HTERT-HM (cell line): Measurements from ENCODE around the genes CCL2, UNC45B, SLC35G3, HEATR9 and LYZL6.

DNA sequence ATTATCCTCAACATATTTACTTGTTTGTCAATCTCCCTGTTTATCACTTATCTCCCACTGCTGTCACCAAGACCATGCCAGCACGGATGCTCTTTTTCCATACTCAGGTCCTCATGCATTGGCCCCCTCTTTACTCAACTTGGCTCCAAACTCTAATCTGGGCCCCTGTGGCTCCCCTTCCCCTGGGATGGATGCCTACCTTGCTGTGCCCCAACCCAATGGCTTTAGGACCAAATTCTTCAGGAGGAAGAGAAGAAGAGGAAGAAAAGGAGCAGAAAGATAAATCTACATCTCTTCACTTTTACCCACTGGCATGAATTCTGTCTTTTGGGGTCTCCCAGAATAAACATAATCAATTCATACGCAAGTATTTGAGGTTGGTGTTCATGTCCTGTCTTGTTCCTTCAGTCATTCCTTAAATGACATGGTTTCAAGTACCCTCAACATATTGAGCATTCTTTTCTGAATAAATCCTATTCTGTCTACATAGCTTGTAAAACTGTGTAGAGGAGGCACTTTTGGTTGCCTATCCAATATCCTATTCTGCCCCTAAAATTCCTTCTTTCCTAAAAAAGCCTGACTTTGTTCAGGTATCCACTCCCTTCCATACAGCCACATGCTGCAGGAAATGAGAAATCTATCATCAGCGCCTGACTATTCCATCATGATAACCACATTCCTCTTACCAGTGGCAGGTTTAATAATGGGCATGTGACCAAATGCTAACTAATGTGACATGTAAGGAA lies 17.5 kb downstream of the MYO1D start:
- RRBS: no CpG with 5 or more reads among the region's 3 CpGs

- RRBS: no CpG with 5 or more reads among the region's 4 CpGs
These were observed 273.1 kb upstream of the CCL2 start for GRCh38 chr17:33981914-33982477.

- RRBS: no CpG with 5 or more reads among the region's 14 CpGs
These were observed 122.9 kb upstream of the CCL2 start for GRCh38 chr17:34132206-34132579.

DNA sequence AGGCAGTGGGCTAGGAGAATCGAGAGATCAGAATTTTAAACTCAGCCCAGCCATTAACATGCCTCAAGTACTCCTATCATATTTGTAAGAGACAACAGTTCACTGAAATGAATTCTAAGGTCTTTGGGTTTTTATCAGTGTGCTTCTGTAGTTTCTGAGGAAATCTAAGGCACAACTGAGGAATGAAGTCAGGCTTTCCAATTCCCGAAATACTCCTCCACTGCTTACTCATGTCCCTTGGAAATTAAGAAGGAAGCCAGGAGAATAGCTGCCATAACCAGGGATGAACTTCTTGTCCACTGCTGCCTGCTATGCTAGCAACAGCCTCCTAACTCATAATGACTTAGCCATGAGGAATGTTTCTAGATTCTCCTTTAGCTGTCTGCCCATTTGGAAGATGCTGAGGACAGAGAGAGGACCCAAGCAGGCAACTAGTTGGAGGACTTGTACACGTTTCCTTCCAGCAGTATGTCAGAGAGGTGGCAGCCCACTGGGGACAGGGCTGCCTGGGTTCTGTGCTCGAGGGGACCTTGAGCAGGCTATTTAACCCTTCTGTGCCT lies 1.0 kb upstream of the CCL2 start:
- RRBS: no CpG with 5 or more reads among the region's 4 CpGs

GRCh38 chr17:34254669-34255821 lies at the start of gene CCL2:
CCL2 (plus strand) TSS chr17:34255285.
- RRBS: no CpG with 5 or more reads among the region's 18 CpGs

GRCh38 chr17:34387011-34387748 lies 24.1 kb upstream of the CCL1 start:
- RRBS: no CpG with 5 or more reads among the region's 5 CpGs

GRCh38 chr17:34979365-34980200 lies 729 bp upstream of the LIG3 start:
- RRBS: no CpG with 5 or more reads among the region's 13 CpGs

GRCh38 chr17:35011150-35012207 lies 31.2 kb downstream of the LIG3 start:
- RRBS: no CpG with 5 or more reads among the region's 10 CpGs

GRCh38 chr17:35051663-35052214 lies 11.8 kb downstream of the RFFL start:
- RRBS: no CpG with 5 or more reads among the region's 4 CpGs

DNA sequence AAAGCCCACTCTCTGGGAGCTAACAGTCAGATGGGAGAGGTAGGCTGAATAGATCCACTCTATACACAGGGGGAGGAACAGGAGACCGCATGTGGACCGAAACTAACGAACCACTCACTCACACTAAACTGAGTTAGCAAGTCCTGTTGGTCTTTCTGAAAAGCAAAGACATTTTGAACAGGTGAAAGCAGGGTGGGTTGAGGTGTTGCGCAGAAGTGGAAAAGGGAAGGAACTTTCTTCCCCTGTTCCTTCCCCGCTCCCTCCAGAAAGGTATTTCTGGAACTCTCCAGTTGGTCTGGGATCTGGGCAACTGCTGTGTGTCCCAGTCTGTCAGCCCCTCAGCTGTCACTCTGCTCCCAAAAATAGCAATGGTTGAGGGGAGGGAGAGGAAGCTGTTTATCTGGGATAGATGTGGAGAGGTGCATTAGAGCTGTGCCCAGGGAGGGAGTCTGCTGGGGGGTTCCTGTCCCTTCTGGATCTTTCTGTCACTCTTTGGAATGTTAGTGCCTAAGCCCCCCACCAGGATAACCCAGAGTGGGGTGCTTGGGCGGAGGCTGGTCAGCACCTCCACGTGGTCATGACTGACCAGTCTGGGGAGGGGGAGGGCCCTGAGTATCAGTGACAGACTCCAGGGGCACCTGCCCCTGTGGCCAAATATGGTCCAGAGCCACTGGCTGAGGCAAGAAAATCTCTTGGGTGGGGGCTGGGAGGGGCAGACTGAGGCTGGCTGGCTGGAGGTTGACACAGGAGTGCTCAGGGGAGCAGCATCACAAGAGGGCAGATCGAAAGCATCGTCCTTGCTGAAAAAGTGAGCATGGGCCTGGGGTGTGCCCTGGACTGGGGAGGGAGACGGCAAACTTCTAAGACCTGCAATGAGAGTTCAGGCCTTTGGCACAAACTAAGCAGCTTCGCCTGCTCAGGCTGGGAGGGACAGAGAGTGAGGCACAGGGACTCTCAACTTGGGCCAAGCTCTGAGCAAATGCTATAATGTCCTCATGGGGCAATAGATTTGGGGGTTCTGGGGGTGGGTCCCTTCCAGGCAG lies at the start of gene UNC45B:
UNC45B (plus strand) TSS at position 715 of the 1,043 bp plus-strand sequence.
- RRBS: no CpG with 5 or more reads among the region's 11 CpGs

DNA sequence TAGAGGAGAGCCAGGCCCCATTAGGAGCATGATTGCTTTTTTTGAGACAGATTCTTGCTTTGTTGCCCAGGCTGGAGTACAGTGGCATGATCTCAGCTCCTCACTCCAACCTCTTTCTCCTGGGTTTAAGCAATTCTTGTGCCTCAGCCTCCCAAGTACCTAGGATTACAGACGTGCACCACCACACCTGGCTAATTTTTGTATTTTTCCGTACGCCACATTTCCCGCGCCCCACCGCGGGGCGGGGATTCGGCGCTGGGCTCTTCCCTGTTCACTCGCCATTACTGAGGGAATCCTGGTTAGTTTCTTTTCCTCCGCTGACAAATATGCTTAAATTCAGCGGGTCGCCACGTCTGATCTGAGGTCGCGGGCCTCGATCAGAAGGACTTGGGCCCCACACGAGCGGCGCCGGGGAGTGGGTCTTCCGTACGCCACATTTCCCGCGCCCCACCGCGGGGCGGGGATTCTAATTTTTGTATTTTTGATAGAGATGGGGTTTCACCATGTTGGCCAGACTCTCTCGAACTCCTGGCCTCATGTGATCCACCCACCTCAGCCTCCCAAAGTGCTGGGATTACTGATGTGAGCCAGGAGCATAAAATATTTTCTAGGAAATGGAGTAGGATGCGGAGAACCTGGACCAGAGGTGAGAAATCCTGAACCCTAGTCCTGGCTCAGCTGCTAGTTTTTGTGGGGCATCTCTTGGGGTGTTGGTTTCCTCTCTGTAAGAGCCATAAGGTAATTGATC lies 3.4 kb downstream of the UNC45B start:
- RRBS: no CpG with 5 or more reads among the region's 31 CpGs

- RRBS: no CpG with 5 or more reads among the region's 2 CpGs
These were observed at the start of gene SLC35G3 for GRCh38 chr17:35194258-35194560. SLC35G3 (minus strand) TSS chr17:35194393.

GRCh38 chr17:35372776-35373394 lies 536 bp downstream of the SLFN11 start:
- RRBS: no CpG with 5 or more reads among the region's 18 CpGs

DNA sequence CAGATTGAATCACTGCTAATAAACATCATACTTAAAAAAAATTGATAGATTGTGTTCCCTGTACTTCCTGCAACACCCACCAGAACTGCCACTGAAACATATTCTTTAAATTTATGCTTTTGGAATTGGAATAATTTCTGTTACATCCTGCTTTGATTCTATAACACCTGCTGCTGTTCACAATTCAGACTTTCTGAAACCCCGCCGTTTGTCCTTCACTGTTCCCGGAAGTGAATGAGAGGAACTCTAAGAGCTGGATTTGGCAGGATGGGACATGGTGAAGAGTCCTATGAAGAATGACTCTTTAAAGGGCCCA lies 8.9 kb downstream of the AP2B1 start:
- RRBS: no CpG with 5 or more reads among the region's 3 CpGs

DNA sequence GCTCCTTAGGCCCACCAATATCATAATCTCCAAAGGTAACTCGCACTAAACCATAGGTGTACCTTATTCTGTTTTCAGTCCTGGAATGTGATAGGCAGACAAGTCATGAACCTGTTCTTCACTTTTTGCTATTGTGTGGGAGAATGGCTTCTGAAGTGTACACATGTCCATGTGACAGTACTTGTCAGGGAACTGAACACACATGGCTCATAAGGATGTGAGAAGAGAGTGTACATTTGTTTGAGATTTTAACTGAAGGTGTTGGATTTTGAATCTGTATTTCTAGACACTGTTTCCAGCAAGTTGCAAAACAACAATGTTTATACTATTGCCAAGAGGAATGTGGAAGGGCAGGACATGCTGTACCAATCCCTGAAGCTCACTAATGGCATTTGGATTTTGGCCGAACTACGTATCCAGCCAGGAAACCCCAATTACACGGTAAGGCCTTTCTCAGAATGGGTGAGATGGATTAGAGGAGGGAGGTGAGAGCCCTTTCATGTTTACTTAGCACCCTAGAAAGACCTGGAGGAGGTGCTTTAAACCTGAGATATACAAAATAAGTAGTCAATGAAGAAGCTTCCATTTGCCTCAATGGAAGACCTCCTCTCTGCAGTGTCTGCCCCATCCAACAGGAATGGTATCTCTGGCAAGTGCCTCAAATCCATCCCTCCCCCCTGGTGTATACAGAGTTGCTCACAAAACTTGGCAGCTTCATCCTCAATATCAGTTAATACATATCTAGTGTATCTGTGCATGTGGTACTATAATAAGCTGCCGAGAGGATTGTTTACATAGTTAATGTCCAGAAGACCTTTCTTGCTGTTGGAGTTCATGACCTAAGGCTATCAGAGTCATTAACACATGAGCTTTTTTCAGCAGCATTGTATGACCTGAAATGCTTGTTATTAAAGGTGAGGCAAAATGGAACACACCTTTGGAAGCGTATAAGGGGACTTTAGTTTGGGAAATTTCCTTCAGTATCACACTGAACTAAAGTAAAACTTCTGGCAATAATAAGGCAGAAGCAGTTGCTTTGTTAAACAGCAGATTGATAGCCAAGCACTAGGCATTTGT lies 14.2 kb upstream of the RASL10B start:
- RRBS: no CpG with 5 or more reads among the region's 6 CpGs

GRCh38 chr17:35868733-35869038 lies at the start of gene HEATR9:
HEATR9 (minus strand) TSS chr17:35868891.
- RRBS: no CpG with 5 or more reads among the region's 3 CpGs

DNA sequence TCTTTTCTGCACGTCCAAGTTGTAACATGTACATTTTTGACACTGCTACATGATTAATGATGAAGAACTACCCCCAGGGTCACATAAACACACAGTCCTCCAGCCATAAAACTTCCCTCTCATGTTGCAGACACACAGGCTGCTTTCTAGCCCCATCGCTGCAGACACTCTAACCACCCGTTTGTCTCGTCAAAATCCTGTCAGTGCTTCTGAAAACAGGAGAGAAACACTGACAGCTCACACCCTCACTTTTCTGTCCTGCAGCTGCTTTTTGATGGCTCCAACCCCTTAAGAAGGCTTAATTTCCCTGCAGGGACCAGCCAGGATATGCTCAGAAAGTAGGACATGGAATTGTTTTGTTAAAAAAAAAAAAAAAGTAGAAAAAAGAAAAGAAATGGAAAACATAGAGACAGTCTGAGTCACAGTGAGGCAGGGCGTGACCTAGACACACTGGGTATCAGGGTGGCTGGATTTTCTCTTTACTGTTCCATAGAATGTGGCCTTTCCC lies 20.7 kb upstream of the CCL5 start:
- RRBS: no CpG with 5 or more reads among the region's 5 CpGs

DNA sequence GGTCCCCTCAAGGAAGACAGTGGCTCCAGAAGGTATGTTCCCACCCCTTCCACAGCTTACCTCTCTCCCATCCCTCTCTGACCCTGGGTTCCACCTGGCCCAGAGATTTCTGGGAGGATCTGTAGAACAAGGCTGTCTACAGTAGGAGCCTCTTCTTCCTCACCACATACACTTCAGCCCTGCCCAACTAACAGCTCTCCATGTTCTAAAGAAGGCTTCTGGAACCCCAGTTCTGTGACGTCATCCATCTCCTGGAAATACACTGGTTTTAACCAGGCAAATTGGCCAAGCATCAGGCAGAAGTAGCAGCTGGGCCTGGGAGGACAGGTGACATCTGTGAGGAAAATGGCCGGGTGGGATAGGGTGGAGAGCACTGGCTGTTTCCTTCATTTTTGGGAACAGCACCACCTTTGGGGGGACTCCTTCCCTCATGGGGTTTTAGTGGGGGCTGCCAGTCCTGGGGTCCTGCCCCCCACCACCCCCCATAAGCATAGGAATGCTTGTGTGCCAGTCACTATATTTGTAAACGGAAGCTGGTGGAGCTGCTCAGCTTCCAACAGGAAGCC lies at the start of gene LYZL6:
LYZL6 (minus strand) TSS at position 207 of the 566 bp plus-strand sequence.
- RRBS: no CpG with 5 or more reads among the region's 3 CpGs

DNA sequence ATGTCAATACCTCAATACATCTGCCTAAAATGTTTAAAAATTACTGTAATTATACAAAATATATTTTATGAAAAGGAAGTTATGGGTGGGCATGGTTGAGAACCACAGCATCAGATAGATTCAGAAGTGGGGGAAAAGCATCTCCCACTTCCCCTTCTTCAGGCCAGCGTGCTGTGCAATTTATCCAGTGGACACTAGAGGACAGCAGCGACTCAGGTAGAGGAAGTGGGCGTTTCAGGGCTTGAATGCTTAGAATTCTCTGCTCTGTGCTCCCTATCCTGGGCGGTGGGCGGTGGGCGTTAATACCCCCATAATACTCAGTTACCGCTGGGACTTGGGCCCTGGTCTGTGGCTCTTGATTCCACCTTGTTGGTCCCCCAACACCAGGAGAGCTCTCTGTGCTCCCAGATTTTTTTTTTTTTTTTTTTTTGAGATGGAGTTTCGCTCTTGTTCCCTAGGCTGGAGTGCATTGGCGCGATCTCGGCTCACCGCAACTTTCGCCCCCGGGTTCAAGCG lies 3.6 kb upstream of the LYZL6 start:
- RRBS: no CpG with 5 or more reads among the region's 15 CpGs